Endothelial cell of umbilical vein (primary cell): ENCODE measurements around the genes NUDT4B, H3C15 and PLEKHO1.

GRCh38 chr1:147738756-147739107 lies 21.7 kb downstream of the GJA5 start:
- PRO-cap: no peak
CAGE:
- cytosol, long polyA minus RNA: no peak
- cytosol, long polyA plus RNA: no peak
- long polyA plus RNA: no peak
- nucleus, long polyA minus RNA: no peak
- nucleus, long polyA plus RNA: no peak

- PRO-cap: no peak
CAGE:
- cytosol, long polyA minus RNA: start-site peak on the minus strand at chr1:147773323-147773351, 33 reads
- cytosol, long polyA plus RNA: start-site peak on the minus strand at chr1:147773311-147773352, 43 and 91 reads in 2 replicates
- long polyA plus RNA: no peak
- nucleus, long polyA minus RNA: start-site peak on the minus strand at chr1:147773342-147773354, 68 reads
- nucleus, long polyA plus RNA: no peak
Observed at GRCh38 chr1:147773062-147774140, 13.0 kb upstream of the GJA5 start.

- PRO-cap: no peak
CAGE:
- cytosol, long polyA minus RNA: no peak
- cytosol, long polyA plus RNA: no peak
- long polyA plus RNA: no peak
- nucleus, long polyA minus RNA: no peak
- nucleus, long polyA plus RNA: no peak
Observed at GRCh38 chr1:148048320-148049063, 103.6 kb downstream of the NBPF11 start.

DNA sequence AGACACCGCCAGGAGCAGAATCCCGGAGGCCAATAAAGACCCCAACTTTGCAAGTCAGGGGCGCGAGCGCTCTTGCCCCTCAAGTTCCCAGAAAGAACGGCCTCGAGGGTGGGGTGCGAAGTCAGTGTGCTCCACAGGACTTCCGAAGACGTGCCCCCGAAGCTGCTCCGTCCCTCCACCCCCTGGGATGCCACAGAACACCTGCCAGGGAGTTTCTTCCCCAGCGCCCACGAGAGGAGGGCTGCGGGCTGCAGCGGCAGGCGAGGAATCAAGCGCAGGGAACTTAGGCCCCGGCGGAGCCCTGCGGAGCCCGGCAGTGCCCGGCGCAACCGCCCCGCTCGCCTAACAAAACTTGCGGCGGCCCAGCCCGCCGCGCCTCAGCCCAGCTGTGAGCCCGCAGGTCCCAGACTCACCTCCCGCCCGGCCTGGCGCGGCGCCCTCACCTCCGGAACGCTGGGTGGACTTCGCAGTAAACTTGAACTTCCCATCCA lies 729 bp downstream of the NBPF11 start:
- PRO-cap: no peak
CAGE:
- cytosol, long polyA minus RNA: no peak
- cytosol, long polyA plus RNA: no peak
- long polyA plus RNA: no peak
- nucleus, long polyA minus RNA: no peak
- nucleus, long polyA plus RNA: no peak

GRCh38 chr1:148245921-148247020 lies 94.2 kb upstream of the NBPF11 start:
- PRO-cap: no peak
CAGE:
- cytosol, long polyA minus RNA: no peak
- cytosol, long polyA plus RNA: no peak
- long polyA plus RNA: no peak
- nucleus, long polyA minus RNA: no peak
- nucleus, long polyA plus RNA: no peak

DNA sequence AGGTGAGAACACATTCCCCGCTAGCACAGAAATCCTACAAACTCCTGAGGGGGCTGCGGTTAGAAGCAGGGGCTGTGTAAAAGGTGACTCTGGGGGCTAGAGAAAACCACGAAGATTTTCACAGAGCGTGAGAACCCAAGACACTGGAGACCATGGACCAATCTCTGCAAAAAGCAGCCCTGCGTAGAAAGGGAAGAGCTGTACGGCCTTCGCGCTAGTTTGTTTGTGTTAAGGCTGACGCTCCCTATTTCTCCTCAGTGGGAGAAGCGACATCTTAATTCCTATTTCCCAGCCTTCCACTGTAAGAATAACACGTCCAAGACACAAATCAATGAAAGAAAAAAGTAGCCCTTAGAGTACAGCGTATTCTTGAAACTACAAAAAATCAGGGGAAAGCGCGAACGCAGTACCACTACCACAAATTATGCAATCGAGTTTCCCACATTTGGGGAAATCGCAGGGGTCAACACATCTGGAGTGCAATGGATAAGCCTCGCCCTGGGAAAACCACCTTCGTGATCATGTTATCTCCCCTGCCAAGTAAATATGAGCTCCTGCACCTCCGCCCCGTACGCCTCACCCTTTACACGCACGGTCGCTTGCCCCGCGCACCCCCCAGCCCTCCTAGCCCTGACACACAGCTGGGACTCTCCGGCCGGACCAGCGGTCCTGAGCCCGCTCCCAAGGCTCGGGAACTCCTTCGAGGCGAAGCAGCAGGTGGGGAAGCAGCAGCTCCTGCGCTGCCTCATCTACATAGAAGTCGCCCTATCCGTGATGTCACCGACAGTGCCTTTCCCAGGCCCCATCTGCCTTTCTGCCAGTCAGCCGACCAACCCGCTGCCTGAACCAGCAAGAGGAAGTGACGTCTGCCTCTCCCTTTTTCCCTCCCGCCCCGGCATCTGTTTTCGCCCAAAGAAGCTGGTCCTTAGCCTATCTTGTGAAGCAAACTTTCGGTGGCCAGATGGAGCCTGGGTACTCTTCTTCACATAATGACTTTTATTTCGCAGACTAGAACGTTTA lies 94.7 kb downstream of the PPIAL4G start:
- PRO-cap: unidirectional peak, minus-strand start at position 163 of the sequence; bidirectional peak, plus-strand start at position 820 of the sequence, minus-strand start at position 816 of the sequence
CAGE:
- cytosol, long polyA minus RNA: no peak
- cytosol, long polyA plus RNA: no peak
- long polyA plus RNA: no peak
- nucleus, long polyA minus RNA: no peak
- nucleus, long polyA plus RNA: no peak

DNA sequence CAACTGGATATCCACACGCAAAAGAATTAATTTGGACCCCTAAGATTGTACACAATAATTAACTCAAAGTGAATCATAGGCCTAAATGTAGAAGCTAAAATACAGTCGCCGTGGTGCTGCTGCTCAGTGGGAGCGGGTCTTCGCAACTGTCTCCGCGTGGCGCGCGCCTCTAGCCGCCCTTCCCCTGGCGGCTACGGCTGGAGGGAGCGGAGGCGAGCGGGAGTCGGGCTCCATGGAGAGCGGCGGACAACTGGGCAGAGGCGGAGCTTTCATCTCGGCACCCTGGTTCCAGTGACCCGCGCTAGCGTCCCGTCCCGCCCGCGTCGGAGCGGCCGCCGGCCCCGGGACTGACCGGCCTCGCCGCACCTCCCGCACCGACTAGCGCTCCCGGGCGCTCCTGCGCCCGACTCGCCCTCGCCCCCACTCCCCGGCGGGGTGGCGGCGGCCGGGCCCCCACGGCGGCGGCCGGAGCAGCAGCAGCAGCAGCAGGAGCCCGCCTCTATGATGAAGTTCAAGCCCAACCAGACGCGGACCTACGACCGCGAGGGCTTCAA lies at the start of gene NUDT4B:
Gene NUDT4B, plus strand, starts transcription at position 323 of the 554 bp plus-strand sequence.
- PRO-cap: no peak
CAGE:
- cytosol, long polyA minus RNA: no peak
- cytosol, long polyA plus RNA: no peak
- long polyA plus RNA: no peak
- nucleus, long polyA minus RNA: no peak
- nucleus, long polyA plus RNA: no peak

DNA sequence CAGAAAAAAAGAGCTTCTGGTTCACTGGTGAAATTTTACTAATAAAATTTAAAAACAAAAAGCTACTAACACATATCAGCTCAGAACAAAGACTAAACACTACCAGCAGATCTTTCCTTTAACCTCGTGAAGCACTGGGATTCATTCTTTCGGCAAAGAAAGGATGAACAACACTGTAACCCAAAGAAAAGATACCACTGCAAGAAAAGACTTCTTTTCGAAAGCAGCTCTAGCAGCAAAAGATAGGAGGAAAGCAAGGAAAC lies 1.1 kb downstream of the NBPF9 start:
- PRO-cap: no peak
CAGE:
- cytosol, long polyA minus RNA: no peak
- cytosol, long polyA plus RNA: no peak
- long polyA plus RNA: no peak
- nucleus, long polyA minus RNA: no peak
- nucleus, long polyA plus RNA: no peak

- PRO-cap: no peak
CAGE:
- cytosol, long polyA minus RNA: no peak
- cytosol, long polyA plus RNA: no peak
- long polyA plus RNA: no peak
- nucleus, long polyA minus RNA: no peak
- nucleus, long polyA plus RNA: no peak
Observed at GRCh38 chr1:149712352-149712997, 70.0 kb upstream of the FCGR1A start.

DNA sequence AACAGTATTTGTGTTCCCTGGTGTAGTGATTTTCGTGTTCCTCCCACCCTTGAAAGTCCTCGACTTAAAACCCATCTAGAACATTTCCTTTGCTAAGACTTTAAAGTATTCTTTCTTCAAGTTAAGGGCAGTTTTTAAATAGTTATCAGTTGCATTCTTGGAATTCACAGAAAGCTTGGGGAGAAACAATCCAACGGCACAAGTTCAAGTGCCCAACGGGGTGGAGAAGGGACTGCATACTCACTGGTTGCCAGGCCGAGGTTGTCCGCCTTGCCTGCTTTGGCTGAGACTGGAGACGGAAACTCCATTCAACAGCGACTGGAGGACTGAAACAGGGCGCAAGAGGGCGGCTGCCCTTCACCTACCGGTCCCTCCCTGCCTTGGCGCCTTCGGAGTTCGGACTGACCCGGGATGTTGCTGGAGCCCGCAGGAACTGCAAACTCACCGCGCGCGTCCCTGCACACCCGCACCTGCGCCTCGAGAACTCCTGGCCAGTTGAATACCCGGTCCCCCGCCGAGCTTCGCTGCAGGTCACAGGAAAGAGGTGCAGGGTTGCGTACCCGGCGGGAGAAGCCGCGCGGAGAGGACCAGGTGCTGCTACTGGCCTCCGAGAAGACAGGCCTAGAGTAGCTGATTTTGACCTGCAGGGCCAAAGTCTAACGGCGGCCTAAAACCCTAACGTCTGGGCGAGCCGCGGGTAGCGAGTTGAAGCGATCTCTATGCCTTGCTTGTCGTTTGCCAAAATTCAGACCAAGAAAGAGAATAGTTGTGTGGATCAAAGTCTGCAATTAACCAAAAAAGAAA lies 35.6 kb upstream of the FCGR1A start:
- PRO-cap: no peak
CAGE:
- cytosol, long polyA minus RNA: no peak
- cytosol, long polyA plus RNA: no peak
- long polyA plus RNA: no peak
- nucleus, long polyA minus RNA: no peak
- nucleus, long polyA plus RNA: no peak

- PRO-cap: no peak
CAGE:
- cytosol, long polyA minus RNA: no peak
- cytosol, long polyA plus RNA: no peak
- long polyA plus RNA: no peak
- nucleus, long polyA minus RNA: no peak
- nucleus, long polyA plus RNA: no peak
Observed at GRCh38 chr1:149848698-149849649, 1.9 kb upstream of the H2AC19 start.

- PRO-cap: no peak
CAGE:
- cytosol, long polyA minus RNA: no peak
- cytosol, long polyA plus RNA: no peak
- long polyA plus RNA: no peak
- nucleus, long polyA minus RNA: no peak
- nucleus, long polyA plus RNA: no peak
Observed at GRCh38 chr1:149852273-149852776, at the start of gene H3C15. H3C15 (plus strand) TSS chr1:149852608.

- PRO-cap: no peak
CAGE:
- cytosol, long polyA minus RNA: no peak
- cytosol, long polyA plus RNA: no peak
- long polyA plus RNA: no peak
- nucleus, long polyA minus RNA: no peak
- nucleus, long polyA plus RNA: no peak
Observed at GRCh38 chr1:149925515-149926242, 1.9 kb downstream of the SF3B4 start.

GRCh38 chr1:149995122-149995525 lies 15.4 kb downstream of the OTUD7B start:
- PRO-cap: no peak
CAGE:
- cytosol, long polyA minus RNA: no peak
- cytosol, long polyA plus RNA: no peak
- long polyA plus RNA: no peak
- nucleus, long polyA minus RNA: no peak
- nucleus, long polyA plus RNA: no peak

GRCh38 chr1:150022360-150022765 lies 11.8 kb upstream of the OTUD7B start:
- PRO-cap: no peak
CAGE:
- cytosol, long polyA minus RNA: no peak
- cytosol, long polyA plus RNA: no peak
- long polyA plus RNA: no peak
- nucleus, long polyA minus RNA: no peak
- nucleus, long polyA plus RNA: no peak

DNA sequence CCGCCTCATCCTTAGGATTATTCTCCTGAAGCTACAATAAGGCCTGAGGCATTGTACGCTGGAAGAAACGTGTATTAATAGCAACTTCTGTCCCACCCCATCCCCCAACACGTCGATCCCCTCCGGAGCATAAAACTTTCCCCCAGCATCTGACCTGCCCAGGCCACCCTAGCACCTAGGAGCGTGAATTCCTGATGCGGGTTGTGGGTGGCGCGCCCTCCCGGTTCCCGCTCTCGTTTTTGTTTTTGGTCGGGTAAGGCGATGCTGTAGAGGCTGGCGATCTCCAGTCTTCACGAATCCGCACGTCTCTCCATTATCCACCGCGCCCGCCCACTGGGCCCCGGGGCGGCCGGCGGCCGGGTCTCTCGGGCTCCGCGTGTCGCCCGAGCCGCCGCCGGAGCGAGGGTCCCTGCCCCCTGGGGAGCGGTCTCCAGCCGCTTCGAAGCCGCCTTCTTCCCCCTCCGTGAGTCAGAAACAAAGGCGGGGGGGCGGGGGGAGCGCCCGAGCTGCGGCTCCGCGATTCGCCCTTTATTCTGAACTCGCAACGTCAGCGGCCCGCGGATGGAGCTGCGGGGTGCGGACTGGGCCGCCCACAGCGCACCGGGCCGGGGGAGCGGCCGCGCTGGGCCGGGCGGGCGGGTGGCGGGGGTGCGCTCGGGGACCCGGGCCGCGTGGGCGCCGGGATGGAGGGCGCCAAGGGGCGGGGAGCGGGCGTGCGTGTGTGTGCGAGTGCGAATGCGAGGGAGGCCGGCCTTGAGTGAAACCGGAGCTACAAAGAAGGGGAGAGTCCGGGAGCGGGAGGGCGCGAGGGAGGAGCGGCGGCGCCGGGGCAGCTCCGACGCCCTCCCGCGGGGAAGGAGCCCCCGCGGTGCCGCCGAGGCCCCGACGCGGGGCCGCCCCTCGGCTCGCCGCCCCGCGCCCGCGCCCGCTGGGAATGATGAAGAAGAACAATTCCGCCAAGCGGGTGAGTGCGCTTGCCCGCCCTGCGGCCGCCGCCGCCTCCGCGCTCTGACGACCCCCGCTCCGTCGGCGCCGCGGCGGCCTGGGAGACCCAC lies at the start of gene PLEKHO1:
Gene PLEKHO1, plus strand, starts transcription at position 593 of the 1,055 bp plus-strand sequence.
- PRO-cap: bidirectional peak, plus-strand start at position 242 of the sequence, minus-strand start at position 241 of the sequence; bidirectional peak, plus-strand start at position 333 of the sequence, minus-strand start at position 335 of the sequence; bidirectional peak, plus-strand start at position 593 of the sequence, minus-strand start at position 441 of the sequence; bidirectional peak, plus-strand start at position 774 of the sequence, minus-strand start at position 759 of the sequence; bidirectional peak, plus-strand start at position 950 of the sequence, minus-strand start at position 936 of the sequence; bidirectional peak, plus-strand start outside the sequence, minus-strand start at position 1,010 of the sequence
CAGE:
- cytosol, long polyA minus RNA: no peak
- cytosol, long polyA plus RNA: start-site peak on the plus strand centred at position 797 of the sequence, 303 bp wide, 194 and 158 reads in 2 replicates
- long polyA plus RNA: start-site peak on the plus strand centred at position 752 of the sequence, 389 bp wide, 536 and 444 reads in 2 replicates
- nucleus, long polyA minus RNA: start-site peak on the minus strand centred at position 474 of the sequence, 18 bp wide, 18 reads; start-site peak on the plus strand centred at position 613 of the sequence, 87 bp wide, 27 reads
- nucleus, long polyA plus RNA: start-site peak on the plus strand centred at position 739 of the sequence, 451 bp wide, 92 and 95 reads in 2 replicates

GRCh38 chr1:150269345-150269737 lies 525 bp upstream of the APH1A start:
- PRO-cap: bidirectional peak, plus-strand start at chr1:150269718, minus-strand start at chr1:150269610
CAGE:
- cytosol, long polyA minus RNA: no peak
- cytosol, long polyA plus RNA: no peak
- long polyA plus RNA: no peak
- nucleus, long polyA minus RNA: no peak
- nucleus, long polyA plus RNA: no peak

DNA sequence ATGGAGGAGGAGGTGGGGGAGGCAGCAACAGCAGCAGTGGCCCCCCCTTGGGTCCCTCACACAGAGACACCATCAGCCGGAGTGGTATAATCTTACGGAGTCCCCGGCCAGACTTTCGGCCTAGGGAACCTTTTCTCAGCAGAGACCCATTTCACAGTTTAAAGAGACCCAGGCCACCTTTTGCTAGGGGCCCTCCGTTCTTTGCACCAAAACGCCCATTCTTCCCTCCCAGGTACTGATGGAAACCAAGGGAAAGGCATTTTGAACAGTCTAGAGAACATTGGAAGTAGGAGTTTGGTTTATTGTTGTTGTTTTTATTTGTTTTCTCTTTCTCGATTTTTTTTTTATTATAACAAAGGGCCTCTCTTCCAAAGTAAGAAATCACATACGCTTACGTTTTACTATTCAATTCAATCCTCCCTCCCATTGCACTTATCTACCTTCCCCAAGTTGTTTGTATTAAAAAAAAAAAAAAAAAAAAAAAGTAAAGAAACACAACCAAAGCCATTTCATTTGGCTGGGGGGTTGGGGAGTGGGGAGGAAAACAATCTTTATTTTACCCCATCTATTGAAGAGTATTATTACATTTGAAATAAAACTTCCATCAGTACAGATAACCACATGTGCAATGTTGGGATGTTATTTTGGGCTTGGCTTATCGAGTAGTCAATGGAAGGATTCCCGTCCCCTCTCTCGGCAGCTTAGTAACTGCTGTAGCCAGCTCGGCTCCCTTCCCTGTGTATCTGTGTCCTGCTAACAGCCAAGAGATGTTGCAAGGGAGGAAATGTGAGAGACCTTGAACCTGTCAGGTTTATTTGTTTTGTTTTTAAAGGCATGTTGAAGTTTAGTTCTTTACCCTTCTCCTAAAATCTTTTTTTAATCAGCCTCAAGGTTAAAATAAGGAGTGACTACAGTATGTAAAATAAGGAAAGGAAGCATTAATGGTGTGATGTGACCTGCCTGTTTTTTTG lies 13.8 kb upstream of the TARS2 start:
- PRO-cap: no peak
CAGE:
- cytosol, long polyA minus RNA: start-site peak on the plus strand centred at position 251 of the sequence, 103 bp wide, 44 reads; start-site peak on the plus strand centred at position 421 of the sequence, 62 bp wide, 10 reads; start-site peak on the plus strand centred at position 527 of the sequence, 10 bp wide, 6 reads; start-site peak on the plus strand centred at position 792 of the sequence, 53 bp wide, 7 reads
- cytosol, long polyA plus RNA: start-site peak on the plus strand centred at position 159 of the sequence, 279 bp wide, 123 and 258 reads in 2 replicates; start-site peak on the plus strand centred at position 543 of the sequence, 62 bp wide, 21 and 42 reads in 2 replicates; start-site peak on the plus strand centred at position 792 of the sequence, 36 bp wide, 23 and 23 reads in 2 replicates
- long polyA plus RNA: no peak
- nucleus, long polyA minus RNA: no peak
- nucleus, long polyA plus RNA: start-site peak on the plus strand centred at position 241 of the sequence, 110 bp wide, 156 and 210 reads in 2 replicates

DNA sequence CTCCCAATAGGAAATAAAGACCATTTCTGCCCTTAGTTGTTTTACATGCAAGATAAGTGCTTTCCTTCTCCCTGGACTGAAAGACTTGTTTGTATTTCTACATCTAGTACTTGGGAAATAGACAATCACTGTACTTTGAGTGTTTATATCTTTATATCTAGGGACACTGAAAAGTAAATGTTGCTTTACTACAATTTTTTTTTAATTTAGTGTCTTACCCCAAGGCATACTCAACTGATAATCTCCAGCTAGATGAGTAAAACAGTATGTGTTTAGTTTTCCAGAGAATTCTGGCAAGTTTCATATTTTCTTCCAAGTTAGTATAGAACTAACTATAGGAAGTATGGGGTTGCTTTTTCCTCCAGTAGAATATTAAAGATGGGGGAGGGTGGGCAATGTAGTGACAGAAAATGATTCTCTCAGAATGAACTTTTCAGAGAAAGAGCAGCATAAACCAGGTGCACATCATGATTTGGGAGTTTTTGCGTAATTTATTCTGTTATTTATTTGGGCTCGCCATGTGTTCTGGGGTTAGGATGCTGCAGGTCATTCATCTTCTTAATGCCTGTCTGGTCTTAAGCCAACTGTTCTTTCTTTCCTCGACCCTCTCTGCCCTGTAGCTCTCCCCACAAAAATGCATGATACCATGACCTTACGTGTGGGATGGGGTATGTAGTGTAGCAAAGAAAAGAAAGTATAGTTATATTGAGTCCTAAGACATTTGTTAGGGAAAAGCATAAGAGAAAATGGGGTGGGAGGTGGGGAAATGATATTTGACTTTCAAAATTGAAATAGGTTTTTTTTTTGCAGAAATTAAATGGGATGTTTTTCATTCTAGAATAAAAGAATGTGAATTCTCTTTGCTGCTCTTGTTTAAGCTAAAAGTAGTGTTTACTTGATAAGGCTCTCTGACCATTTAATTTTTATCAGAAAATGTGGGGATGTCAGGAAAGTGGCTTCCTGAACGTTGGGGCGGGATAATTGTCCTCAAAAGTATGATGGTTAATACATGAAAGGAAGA lies 12.4 kb upstream of the TARS2 start:
- PRO-cap: no peak
CAGE:
- cytosol, long polyA minus RNA: start-site peak on the plus strand centred at position 722 of the sequence, 106 bp wide, 8 reads
- cytosol, long polyA plus RNA: no peak
- long polyA plus RNA: no peak
- nucleus, long polyA minus RNA: no peak
- nucleus, long polyA plus RNA: no peak

DNA sequence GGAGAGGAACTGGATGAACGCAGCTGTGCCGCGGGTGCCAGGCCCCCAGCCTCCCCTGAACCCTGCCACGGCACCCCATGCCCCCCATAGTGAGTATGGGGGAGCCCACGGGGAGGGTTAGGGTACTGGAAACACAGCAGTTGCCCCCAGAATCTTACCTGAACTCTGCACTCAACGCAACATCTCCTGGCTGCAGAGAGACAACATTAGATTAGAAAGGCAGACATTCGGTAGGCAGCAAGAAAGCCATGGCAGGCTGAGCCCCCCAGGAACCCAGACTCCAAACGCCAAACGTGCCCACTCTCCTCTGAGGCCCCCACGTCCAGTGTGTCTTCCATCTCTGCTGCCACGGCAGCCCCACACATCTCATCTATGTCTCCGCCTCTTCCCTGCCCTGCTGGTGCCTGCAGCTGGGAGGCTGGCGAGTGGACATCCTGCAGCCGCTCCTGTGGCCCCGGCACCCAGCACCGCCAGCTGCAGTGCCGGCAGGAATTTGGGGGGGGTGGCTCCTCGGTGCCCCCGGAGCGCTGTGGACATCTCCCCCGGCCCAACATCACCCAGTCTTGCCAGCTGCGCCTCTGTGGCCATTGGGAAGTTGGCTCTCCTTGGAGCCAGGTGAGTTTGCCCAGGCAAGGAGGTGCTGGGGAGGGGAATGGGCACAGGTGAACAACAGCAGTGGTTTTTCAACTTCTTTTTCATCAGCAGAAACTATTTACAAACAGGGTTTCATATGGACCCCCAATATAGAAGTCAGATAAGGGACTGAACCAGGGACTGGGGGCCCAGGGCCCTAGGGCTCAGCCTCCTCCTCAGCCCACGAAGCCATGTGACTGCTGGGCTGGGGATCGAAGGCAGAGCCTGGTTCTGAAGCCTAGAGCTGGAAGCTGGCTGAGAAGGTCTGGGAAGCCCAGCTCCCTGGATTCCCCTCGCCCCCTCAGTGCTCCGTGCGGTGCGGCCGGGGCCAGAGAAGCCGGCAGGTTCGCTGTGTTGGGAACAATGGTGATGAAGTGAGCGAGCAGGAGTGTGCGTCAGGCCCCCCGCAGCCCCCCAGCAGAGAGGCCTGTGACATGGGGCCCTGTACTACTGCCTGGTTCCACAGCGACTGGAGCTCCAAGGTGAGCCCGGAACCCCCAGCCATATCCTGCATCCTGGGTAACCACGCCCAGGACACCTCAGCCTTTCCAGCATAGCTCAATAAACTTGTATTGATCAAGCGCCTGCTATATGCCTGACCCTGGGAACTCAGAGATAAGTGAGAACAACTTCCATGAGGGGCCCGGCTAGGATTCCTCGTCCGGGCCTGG lies 8.8 kb downstream of the ADAMTSL4 start:
- PRO-cap: no peak
CAGE:
- cytosol, long polyA minus RNA: no peak
- cytosol, long polyA plus RNA: no peak
- long polyA plus RNA: no peak
- nucleus, long polyA minus RNA: no peak
- nucleus, long polyA plus RNA: no peak